Keratinocyte (primary cell): ENCODE measurements around a stretch of chr22.

DNA sequence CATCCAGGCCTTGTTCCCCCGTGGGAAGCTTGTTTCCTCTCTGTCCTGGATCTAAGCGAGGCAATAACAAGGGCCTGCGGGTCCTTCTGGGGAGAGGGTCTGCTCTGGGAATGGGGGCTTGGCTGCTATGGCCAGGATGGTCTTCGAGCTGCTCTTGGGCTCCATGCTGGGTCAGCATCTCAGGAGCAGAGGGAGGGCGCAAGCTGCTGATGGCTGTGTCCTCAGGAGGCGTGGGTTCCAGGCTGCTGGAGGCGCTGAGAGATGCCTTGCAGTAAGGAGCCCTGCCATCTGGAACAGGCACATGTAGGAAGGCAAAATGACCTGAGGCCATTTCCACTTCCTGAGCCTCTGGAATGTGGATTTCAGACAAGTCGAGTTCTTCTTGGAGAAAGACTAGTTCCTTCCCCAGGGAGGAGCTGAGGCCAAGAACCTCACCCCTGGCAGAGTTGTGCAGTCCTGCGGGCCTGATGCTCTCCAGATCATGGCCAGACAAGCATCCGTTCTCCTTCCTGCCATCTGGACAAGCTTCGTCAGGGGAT lies 19.4 kb downstream of the HPS4 start:
CAGE:
- cytosol, long polyA minus RNA: no peak
- cytosol, long polyA plus RNA: no peak
- long polyA plus RNA: no peak
- nucleus, long polyA minus RNA: no peak
- nucleus, long polyA plus RNA: no peak

DNA sequence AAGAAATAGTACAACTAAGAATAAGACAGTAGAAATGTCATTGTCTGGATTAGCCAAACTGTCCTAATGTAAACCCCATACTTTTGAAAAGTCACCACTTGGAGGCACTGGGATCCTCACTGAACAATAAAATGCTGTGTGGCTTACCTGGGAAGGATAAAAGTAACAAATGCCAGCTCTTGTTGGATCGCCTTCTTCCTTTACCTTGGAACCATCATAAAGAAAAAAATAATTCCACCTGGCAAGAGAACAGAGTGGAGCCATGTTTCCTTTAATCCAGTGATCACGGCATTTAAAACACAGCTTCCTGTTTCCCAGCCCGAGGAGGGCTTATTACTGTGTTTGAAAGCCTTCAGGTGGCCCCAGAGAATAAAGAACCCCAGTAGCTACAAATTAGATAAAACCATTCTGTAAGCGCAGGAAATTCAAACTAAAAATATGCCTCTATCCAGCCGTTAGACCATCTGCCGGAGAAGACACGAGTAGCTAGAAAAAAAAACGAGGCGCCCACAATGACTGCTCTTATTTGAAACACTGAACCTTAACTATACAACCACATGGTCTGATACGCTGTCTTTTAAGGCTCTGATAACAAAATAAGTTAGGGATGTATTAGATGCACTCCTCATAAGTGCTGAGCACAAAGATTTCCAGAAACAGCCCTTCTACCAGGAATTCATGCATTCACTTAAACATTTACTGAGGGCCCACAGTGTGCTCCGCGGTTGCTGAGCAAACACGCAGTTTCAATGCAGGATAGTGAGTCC lies 4.3 kb downstream of the HPS4 start:
CAGE:
- cytosol, long polyA minus RNA: no peak
- cytosol, long polyA plus RNA: no peak
- long polyA plus RNA: no peak
- nucleus, long polyA minus RNA: no peak
- nucleus, long polyA plus RNA: no peak

GRCh38 chr22:26481614-26482618 lies 1.7 kb downstream of the HPS4 start:
CAGE:
- cytosol, long polyA minus RNA: no peak
- cytosol, long polyA plus RNA: no peak
- long polyA plus RNA: no peak
- nucleus, long polyA minus RNA: no peak
- nucleus, long polyA plus RNA: no peak

CAGE:
- cytosol, long polyA minus RNA: no peak
- cytosol, long polyA plus RNA: no peak
- long polyA plus RNA: no peak
- nucleus, long polyA minus RNA: no peak
- nucleus, long polyA plus RNA: no peak
Observed at GRCh38 chr22:26521529-26522160, 9.4 kb upstream of the TFIP11 start.

DNA sequence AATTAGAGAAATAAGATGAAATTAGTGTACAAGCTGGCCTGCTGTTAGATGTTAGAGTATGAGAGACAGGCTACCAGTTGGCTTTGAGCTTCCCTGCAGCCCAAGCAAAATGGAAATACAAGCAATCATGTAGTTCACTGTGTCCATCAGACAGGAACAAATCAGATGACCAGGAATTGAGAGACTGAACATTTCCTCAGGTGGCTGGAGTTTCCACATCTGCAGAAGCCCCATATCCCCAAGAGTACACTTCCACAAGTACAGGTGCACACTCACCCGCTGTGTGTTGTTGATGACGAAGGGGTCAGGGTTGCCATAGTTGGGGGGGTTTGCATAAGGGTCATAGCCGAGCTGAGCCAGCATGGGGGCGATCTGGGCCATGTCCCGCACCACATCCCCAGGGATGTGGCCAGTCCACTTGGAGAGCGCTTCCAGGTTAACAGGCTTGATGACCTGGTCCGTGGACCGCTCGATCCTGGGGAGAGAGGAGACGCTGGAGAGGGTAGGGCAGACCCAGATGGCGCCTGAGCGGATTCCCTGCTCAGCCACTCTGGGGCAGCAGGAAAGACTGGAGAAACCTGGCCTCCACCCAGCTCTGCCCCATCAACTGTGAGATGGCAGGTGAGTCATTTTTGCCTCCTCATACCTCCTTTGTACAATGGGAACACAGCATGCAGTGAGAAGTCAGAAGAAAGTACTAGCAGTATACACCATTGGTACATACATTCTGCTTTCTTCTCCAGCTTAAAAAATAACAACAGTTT lies 23.9 kb upstream of the TFIP11 start:
CAGE:
- cytosol, long polyA minus RNA: no peak
- cytosol, long polyA plus RNA: no peak
- long polyA plus RNA: no peak
- nucleus, long polyA minus RNA: start-site peak on the minus strand centred at position 409 of the sequence, 268 bp wide, 5 reads
- nucleus, long polyA plus RNA: no peak

DNA sequence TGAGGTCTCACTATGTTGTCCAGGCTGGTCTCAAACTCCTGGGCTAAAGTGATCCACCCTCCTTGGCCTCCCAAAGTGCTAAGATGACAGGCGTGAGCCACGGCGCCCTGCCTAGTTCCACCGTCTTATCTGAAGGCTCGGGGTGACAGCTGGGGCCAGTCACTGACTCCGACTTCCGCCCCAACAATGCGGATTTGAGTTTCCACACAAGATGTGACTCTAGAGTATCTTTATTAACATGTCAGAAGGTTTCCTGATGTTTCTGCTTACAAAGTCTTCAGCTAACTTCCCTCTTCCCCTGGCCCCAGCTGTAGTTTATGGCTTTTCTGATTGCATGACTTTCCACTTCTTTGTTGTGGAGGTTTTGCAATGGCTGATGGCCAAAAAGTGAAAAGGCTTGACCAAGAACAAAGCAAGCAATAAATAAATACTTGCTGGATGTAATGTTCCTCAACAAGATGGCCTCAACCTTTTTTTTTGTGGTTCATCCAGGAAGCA lies 16.7 kb downstream of the TPST2 start:
CAGE:
- cytosol, long polyA minus RNA: no peak
- cytosol, long polyA plus RNA: no peak
- long polyA plus RNA: no peak
- nucleus, long polyA minus RNA: no peak
- nucleus, long polyA plus RNA: no peak

DNA sequence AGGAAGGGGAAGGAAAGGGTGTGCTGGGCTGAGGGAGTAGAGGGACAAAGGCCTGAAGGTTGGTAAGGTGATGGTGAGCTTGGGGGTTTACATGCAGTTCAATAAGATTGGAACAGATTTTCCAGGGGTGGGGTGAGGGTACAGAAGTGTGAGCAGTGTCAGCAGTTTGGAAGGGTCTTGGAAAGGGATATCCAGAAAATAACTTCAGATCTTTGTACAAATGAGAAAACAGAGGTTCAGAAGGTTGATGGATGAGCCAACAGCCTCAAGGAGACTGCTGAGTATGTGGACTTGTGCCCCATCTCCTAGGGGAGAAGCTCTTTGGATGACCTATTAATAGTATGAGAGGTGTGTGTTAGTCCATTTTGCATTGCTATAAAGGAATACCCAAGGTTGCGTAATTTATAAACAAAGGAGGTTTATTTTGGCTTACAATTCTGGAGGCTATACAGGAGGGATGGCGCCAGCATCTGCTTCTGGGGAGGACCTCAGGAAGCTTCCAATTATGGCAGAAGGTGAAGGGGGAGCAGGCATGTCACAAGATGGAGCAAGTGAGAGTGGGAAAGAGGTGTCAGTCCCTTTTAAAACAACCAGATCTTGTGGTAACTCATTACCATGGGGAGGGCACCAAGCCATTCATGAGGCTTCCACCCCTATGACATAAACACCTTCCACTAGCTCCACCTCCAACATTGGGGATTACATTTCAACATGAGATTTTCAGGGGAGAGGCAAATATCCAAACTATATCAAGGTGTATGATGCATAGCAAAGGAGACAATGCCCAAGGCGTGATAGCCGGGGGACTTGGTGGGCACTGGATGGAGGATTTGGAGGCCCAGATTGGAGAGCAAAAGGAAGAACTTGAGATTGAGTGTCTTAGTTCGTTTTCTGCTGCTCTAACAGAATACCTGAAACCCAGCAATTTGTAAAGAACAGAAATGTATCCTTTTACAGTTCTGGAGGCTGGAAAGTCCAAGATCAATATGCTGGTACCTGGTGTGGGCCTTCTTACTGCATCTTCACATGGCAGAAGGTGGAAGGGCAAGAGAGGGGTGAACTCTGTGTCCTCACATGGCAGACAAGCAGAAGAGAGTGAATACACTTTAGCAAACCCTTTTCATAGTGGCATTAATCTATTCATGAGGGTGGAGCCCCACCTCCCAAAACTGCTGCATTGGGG lies 105.5 kb downstream of the CRYBA4 start:
CAGE:
- cytosol, long polyA minus RNA: no peak
- cytosol, long polyA plus RNA: no peak
- long polyA plus RNA: no peak
- nucleus, long polyA minus RNA: no peak
- nucleus, long polyA plus RNA: no peak

DNA sequence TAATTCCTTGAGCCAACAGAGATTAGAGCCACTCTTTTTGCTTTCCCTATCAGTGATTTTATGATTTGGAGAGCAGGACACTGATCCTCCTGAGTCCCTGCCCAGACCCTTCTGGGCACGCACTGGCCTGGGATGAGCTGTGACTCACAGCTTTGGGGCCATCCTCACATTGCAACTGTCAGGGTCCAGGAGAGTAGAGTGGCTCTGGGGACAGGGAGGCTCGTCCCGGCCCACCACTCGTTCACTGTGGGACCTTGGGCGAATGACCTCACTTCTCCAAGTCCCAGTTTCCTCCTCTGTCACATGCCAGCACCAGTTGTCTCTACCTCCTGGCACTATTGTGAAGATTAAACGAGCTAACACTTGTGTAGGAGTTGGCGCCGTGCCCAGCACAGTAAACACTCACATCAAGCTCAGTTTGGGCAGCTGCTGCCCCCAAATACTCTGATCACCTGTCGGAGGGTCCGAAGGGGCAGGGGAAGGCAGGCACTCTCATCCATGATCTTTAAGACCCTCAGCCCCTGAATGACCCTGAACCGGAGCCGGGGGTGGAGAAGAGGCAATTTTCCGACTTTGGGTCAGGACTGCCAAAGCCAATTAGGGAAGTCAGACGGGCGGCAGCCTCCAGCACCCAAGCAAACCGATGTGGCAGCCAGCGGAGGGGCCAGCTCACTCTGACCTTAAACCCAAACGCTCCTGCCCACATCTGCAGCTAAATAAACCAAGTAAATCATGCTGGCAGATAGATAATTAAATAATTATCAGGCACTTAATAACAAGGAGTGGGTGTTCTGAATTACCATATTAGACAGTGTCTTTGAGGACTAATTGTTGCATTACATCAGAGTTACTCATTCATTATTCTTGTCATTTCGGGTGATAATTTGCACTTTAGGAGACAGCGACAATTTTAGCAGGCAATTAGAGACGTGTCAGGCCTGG lies 270.9 kb downstream of the CRYBA4 start:
CAGE:
- cytosol, long polyA minus RNA: no peak
- cytosol, long polyA plus RNA: no peak
- long polyA plus RNA: no peak
- nucleus, long polyA minus RNA: no peak
- nucleus, long polyA plus RNA: no peak

GRCh38 chr22:27116080-27116294 lies 494.2 kb downstream of the CRYBA4 start:
CAGE:
- cytosol, long polyA minus RNA: no peak
- cytosol, long polyA plus RNA: no peak
- long polyA plus RNA: no peak
- nucleus, long polyA minus RNA: no peak
- nucleus, long polyA plus RNA: no peak

CAGE:
- cytosol, long polyA minus RNA: start-site peak on the plus strand at chr22:27476953-27477027, 13 reads
- cytosol, long polyA plus RNA: no peak
- long polyA plus RNA: no peak
- nucleus, long polyA minus RNA: start-site peak on the plus strand at chr22:27476889-27477027, 19 reads
- nucleus, long polyA plus RNA: no peak
Observed at GRCh38 chr22:27476578-27477165, 324.9 kb downstream of the MN1 start.

GRCh38 chr22:27783759-27784148 lies 17.8 kb downstream of the MN1 start:
CAGE:
- cytosol, long polyA minus RNA: no peak
- cytosol, long polyA plus RNA: no peak
- long polyA plus RNA: no peak
- nucleus, long polyA minus RNA: no peak
- nucleus, long polyA plus RNA: no peak

GRCh38 chr22:27786977-27787404 lies 14.6 kb downstream of the MN1 start:
CAGE:
- cytosol, long polyA minus RNA: no peak
- cytosol, long polyA plus RNA: no peak
- long polyA plus RNA: no peak
- nucleus, long polyA minus RNA: no peak
- nucleus, long polyA plus RNA: no peak

DNA sequence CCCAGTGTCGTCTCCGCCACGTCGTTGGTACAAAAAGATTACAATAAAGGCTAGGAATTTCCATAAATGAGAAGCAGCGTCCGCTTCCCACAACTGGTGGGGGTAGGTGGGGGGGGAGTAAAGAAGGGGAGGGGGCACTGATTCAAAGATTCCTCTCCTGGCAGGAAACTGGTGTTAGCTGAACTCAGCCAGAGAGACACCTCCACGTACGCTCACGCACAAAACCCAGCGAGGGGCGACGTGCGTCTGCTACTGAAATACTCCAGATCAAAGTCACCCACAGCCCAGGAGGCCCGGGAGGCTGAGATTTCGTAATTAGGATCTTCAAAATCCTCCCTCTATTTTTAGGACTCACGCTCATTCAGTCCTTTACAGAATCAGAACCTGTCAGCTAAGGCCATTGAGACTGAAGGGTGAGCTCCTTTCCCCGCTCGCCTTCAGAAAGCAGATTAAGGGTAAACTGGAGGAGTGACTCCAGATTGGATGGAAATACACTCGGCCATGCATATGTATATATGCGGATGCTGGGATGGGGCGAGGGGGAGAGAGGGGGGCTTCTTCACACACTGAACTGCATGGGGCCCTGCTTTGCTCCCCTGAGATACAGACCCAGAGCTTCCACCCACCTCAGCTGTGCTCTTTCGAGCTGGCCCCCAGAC lies 10.8 kb downstream of the MN1 start:
CAGE:
- cytosol, long polyA minus RNA: no peak
- cytosol, long polyA plus RNA: no peak
- long polyA plus RNA: no peak
- nucleus, long polyA minus RNA: no peak
- nucleus, long polyA plus RNA: no peak

DNA sequence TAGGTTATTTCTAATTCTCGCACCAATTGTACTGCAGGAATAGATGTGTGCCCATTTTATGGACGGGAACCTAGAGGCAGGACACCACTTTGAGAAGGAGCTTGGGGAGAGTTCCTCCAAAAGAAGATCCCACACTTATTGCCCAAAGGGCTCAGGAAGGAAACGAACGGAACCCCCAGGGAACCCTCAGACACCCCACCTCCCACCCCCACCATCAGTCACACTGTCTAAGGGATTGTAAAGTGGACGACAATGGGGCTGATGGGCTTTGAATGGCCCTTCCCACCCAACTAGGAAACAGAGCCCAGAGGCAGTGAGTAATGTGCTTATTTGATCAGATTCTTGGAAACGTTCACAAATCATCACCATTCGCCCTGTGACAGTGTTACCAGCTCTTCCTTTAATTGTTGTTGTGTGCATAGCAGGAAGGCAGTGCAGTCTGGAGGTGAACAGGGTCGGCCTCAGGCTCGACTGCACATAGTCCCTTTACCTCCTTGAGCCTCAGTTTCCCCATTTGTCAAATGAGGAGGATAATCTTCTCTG lies 8.4 kb upstream of the MN1 start:
CAGE:
- cytosol, long polyA minus RNA: no peak
- cytosol, long polyA plus RNA: no peak
- long polyA plus RNA: no peak
- nucleus, long polyA minus RNA: no peak
- nucleus, long polyA plus RNA: no peak

GRCh38 chr22:27810393-27811068 lies 9.0 kb upstream of the MN1 start:
CAGE:
- cytosol, long polyA minus RNA: no peak
- cytosol, long polyA plus RNA: no peak
- long polyA plus RNA: no peak
- nucleus, long polyA minus RNA: no peak
- nucleus, long polyA plus RNA: no peak

CAGE:
- cytosol, long polyA minus RNA: start-site peak on the minus strand at chr22:27896574-27896588, 17 reads
- cytosol, long polyA plus RNA: no peak
- long polyA plus RNA: no peak
- nucleus, long polyA minus RNA: no peak
- nucleus, long polyA plus RNA: no peak
Observed at GRCh38 chr22:27896050-27897165, 22.6 kb downstream of the PITPNB start.

DNA sequence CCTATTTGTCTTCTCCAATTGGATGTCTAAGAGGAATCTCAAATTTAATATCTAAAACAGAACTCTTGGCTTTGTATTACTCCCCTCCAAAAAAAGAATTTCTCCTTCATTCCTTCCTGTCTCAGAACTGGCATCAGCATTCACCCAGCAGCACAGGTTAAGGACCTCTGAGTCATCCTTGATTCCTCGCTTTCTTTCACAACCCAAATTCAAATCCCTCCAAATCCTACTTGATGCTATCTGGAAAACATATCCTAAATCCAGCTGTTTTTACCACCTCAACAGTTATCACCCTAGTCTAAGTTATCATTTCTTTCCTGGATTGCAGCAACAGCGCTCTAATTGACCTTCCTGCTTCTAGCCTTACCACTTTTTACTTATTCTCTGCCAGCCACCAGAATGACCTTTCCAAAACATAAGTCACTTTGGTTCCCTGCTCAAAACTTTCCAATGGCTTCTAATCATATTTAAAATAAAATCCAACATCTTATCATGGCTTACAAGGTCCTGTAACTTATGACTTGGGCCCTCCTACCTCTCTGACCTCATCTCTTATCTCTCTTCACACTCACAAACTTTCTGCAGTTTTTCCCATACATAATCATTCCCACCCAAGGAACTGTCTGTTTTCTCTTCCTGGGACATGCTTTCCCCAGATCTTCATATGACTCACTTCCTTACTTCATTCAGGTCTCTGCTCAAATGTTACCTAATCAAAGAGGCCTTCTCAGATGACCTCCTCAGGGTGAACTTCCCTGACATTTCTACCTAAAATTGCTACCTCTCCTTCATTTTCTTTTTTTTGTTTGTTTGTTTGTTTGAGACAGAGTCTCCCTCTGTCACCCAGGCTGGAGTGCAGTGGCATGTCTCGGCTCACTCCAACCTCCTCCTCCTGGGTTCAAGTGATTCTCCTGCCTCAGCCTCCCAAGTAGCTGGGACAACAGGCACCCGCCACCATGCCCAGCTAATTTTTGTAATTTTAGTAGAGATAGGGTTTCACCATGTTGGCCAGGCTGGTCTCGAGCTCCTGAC lies 119.4 kb downstream of the TTC28 start:
CAGE:
- cytosol, long polyA minus RNA: no peak
- cytosol, long polyA plus RNA: no peak
- long polyA plus RNA: no peak
- nucleus, long polyA minus RNA: no peak
- nucleus, long polyA plus RNA: no peak

GRCh38 chr22:28795608-28795916 lies 23.1 kb downstream of the CCDC117 start:
CAGE:
- cytosol, long polyA minus RNA: no peak
- cytosol, long polyA plus RNA: no peak
- long polyA plus RNA: no peak
- nucleus, long polyA minus RNA: no peak
- nucleus, long polyA plus RNA: no peak

CAGE:
- cytosol, long polyA minus RNA: no peak
- cytosol, long polyA plus RNA: no peak
- long polyA plus RNA: no peak
- nucleus, long polyA minus RNA: no peak
- nucleus, long polyA plus RNA: no peak
Observed at GRCh38 chr22:28796693-28797476, 24.4 kb downstream of the CCDC117 start.

GRCh38 chr22:28799741-28800633 lies 27.5 kb downstream of the CCDC117 start:
CAGE:
- cytosol, long polyA minus RNA: no peak
- cytosol, long polyA plus RNA: start-site peak on the minus strand at chr22:28800529-28800569, 832 and 103 reads in 2 replicates
- long polyA plus RNA: start-site peak on the minus strand at chr22:28800491-28800539, 53 and 858 reads in 2 replicates
- nucleus, long polyA minus RNA: no peak
- nucleus, long polyA plus RNA: no peak